ENCODE results near the genes GLRB and RXFP1.

GRCh38 chr4:156999019-156999701 lies 27.6 kb upstream of the PDGFC start:
- PRO-cap, 3 experiments, result peak in 1 of 3 experiments; most common plus-strand start chr4:156999407 (in 1)
- RRBS, result no CpG with 5 or more reads among the region's 4 CpGs

DNA sequence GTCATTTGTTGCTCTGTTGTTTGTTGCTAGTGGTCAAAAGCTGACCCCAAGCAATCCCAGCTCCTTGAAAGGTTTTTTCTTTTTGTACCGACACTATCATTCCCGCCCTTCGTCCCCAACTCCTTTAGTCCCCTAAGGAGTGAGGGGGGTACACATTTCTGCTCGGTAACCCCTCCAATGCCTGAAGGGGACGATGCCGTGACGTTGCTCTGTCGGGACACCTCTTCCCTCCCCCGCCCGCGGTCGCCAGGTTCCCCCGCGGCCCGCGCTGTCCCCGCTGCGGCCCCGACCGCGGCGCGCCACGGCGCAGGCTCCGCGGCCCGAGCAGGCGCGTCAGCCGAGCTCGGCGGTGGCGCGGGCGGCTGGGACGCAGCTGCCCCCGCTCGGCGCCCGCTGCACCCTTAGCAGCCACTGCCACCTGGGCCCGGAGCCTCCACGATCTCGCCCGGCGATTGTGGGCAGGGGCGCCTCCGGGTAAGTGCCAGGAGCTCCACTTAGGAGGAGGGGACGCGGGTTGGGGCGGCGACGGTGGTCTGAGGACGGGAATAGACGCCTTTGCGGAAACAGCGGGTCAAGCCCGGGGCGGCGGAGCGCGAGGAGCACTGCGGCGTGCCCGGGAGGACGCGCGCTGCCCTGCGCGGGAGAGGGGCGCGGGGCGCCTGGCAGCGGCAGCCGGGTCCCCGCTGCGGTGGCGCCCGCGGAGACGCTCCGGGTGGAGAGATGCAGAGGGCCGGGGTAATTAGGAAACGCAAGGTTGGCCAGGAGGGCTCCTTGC lies at the start of gene GLRB:
GLRB (plus strand) TSS at position 327 of the 775 bp plus-strand sequence.
- PRO-cap, 3 experiments, result peak in 3 of 3 experiments; most common plus-strand start position 340 of the sequence (in 3); most common minus-strand start position 225 of the sequence (in 1)
- RRBS, result 2% methylated on average over 29 of the region's 84 CpGs

- PRO-cap, 3 experiments, result peak in 1 of 3 experiments; most common plus-strand start chr4:157222478 (in 1)
- RRBS, result 4% methylated on average over 11 of the region's 29 CpGs
These were observed 1.9 kb downstream of the GRIA2 start for GRCh38 chr4:157222399-157222822.

GRCh38 chr4:158089921-158090373 lies 82.9 kb downstream of the GASK1B start:
- PRO-cap, 3 experiments, result no peak in any of the 3 experiments
- RRBS, result no CpG with 5 or more reads among the region's 20 CpGs

- PRO-cap, 3 experiments, result no peak in any of the 3 experiments
- RRBS, result no CpG with 5 or more reads among the region's 5 CpGs
These were observed 2.8 kb downstream of the GASK1B start for GRCh38 chr4:158170063-158170389.

DNA sequence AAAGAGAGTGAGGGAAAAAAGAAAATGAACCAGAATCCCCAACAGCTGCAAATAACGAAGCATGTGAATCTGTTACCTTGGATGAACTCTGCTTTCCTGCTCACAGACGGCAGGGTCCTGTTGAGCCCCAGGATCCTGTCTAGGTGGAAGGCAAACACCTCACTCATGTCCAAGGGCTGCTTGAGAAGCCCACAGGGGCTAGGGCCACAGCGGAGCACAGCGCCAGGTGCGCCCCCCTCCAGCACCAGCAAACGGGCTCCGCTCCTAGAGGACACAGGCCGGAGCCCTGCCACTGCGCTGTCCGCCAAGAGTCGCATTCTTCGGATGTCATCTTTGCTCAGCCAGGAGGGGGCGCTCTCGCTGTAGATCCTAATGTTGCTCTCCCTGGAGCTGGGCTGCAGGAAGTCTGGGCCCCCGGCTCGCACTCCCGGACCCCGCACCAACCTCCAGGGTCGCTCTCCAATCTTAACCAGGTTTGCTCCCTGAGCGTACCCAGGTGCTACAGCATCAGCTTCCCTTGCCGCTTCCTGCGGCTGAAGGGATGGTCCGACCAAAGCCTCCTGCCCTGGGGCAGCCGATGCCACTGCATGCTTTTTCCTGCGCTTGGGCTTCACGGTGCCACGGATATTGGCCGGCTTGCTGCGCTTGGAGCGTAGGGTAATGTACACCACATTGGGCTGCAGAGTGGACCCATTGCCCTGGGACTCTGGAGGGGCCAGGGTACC lies 2.3 kb downstream of the GASK1B start:
- PRO-cap, 3 experiments, result peak in 2 of 3 experiments; most common plus-strand start position 517 of the sequence (in 1); most common minus-strand start position 319 of the sequence (in 2)
- RRBS, result no CpG with 5 or more reads among the region's 30 CpGs

DNA sequence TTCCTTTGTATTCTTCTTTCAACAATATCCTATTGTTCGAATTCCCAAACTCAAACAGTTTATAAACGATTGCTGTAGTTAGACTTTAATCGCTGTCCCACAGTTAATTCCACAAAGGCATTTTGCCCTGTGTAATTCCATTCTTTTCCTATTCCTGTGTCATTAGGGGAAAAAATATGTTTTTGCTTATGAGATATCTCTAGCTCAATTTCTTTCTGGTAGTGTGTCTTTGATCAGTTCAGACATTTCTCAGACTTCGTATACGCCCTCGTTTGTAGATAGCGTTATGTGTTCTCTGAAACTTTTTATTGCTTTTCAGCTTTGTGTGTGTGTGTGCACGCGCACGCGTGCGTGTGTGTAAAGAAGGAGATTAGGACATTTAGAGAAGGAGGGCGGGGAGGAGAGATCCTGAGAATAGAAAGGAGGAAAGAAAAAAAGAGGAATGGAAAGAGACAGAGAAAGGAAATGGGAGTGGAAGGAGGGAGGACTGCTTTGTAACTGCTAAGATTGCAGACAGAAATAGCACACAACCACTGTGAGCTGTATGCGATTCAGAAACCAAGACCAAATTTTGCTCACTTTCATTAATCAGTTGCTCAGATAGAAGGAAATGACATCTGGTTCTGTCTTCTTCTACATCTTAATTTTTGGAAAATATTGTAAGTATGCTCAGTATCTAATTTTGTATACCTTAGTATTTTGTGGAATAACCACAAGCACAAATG lies at the start of gene RXFP1:
RXFP1 (plus strand) TSS at position 516 of the 725 bp plus-strand sequence.
- PRO-cap, 3 experiments, result no peak in any of the 3 experiments
- RRBS, result no CpG with 5 or more reads among the region's 14 CpGs

- PRO-cap, 3 experiments, result no peak in any of the 3 experiments
- RRBS, result no CpG with 5 or more reads among the region's 5 CpGs
These were observed 10.6 kb downstream of the FNIP2 start for GRCh38 chr4:158779462-158779872.

GRCh38 chr4:158792347-158792975 lies 23.6 kb downstream of the FNIP2 start:
- PRO-cap, 3 experiments, result no peak in any of the 3 experiments
- RRBS, result no CpG with 5 or more reads among the region's 5 CpGs

DNA sequence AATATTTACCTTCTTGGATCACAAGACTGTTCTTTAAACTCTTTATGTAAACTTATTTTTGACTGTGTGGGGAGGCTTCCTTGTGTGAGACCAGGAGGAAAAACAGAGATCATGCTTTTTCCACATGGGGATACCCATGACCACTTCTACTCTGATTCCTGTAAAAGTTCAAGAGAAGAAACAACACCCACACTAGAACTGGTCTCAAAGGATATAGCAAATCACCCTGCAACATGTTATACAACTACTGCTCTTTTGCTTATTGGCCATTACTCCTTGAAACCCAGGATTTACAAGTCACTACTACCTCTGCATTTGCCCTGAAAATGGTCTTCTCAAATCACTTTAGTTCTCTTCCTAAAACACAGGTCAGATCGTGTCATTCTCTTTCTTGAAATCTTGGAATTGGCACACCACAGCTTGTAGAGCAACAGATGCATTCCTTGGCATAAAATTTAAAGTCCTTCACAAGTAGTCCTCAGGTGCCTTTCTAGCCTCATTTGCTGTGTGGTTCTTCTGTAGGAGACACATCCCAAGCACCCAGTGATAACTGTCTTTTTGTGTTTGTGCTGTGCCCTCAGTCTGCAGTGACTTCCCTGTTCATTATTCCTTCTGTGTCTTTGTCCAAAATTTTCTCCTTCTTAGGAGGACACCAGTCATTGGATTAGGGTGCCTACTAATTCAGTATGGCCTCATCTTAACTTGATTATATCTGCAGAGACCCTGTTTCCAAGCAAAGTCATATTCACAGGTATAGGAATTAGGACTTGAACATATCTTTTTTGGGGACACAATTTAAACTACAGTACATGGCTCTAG lies 51.5 kb downstream of the FNIP2 start:
- PRO-cap, 3 experiments, result no peak in any of the 3 experiments
- RRBS, result no CpG with 5 or more reads among the region's 1 CpG

- PRO-cap, 3 experiments, result no peak in any of the 3 experiments
- RRBS, result no CpG with 5 or more reads among the region's 1 CpG
These were observed 6.7 kb downstream of the RAPGEF2 start for GRCh38 chr4:159109485-159110069.

DNA sequence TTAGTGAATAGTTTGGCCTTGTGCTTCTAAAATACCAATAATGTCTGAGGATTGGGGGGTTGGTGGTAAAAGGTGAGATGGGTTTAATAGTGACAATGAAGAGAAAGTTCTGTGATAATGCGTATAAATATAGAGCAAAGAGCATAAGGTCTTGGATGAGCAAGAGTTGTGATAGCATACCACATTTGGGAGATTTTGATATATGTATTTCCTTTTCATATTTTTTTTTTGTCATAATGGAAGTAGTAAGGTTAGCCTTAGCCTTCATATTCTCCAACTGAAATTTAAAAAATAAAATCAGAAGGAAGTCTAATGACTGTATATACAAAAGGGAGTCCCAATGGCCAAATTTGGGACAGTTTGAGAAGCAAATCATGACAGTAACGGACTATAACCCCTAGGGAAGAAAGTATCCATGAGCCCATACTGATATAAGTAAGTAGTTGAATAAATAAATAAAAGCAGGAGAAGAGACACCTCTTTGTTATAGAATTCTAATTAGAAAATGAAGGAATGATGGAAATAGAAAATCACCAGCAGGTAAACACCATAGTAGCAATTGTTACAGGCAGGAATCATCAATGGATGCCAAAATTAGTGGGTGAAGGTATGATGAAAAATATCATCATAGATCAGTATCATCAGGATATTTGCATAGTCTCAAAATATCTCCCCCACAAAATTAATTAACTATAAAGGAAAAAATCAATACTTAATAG lies 9.4 kb downstream of the RAPGEF2 start:
- PRO-cap, 3 experiments, result no peak in any of the 3 experiments
- RRBS, result no CpG with 5 or more reads among the region's 2 CpGs

- PRO-cap, 3 experiments, result no peak in any of the 3 experiments
- RRBS, result no CpG with 5 or more reads among the region's 5 CpGs
These were observed 47.7 kb downstream of the RAPGEF2 start for GRCh38 chr4:159150633-159150984.

DNA sequence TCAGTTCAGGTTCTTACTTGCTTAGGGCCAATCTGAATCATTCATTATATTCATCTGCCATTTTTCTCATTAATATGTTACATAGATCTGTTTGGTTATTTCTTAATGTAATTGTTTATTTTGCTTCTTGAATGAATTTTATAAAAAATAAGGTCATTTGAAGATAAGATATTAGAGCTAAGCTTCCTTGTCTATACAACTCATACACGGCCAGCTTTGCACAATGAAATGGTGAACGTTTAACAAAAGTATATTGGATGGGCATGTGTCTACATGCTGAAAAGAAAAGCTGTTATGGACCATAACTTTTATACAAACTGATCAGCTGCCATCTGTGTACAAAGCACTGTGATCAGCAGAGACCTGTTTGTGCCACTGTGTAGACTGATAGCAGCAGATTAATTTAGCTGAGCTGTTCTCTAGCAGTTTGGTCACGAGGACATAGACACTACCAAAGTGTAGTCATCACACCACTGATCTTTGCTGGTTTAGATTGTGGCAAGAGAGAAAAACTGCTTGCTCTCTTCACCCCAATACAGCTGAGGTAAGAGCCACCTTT lies 124.4 kb downstream of the RAPGEF2 start:
- PRO-cap, 3 experiments, result no peak in any of the 3 experiments
- RRBS, result no CpG with 5 or more reads among the region's 3 CpGs

DNA sequence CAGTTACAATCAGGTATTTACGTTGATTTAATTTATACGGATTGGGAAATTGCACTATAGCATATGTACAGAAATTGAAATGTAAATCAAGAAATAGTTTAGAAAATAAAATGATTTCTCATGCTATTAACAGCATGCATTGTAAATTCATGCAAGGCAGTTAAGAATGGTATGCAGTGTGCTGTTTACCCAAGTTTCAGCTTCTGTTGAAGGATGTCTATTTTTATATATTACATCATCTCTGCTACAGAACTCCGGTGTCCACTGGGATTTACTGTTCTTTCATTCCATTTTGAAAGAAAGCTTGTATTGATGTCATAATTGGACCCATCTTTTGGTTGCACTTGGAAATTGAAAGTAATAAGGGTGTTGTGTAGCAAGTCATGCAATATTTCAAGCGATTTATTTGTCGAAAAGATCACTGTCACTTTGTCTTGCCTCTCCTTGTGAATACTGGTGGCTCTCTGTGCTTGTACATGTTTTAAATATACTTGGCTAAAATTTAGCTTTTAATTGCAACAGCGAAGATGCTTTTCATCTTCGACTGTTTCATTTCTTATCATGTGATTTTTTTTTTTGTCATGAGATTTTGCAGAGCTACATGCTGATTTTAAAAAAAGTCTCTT lies 145.9 kb downstream of the RAPGEF2 start:
- PRO-cap, 3 experiments, result no peak in any of the 3 experiments
- RRBS, result no CpG with 5 or more reads among the region's 7 CpGs

DNA sequence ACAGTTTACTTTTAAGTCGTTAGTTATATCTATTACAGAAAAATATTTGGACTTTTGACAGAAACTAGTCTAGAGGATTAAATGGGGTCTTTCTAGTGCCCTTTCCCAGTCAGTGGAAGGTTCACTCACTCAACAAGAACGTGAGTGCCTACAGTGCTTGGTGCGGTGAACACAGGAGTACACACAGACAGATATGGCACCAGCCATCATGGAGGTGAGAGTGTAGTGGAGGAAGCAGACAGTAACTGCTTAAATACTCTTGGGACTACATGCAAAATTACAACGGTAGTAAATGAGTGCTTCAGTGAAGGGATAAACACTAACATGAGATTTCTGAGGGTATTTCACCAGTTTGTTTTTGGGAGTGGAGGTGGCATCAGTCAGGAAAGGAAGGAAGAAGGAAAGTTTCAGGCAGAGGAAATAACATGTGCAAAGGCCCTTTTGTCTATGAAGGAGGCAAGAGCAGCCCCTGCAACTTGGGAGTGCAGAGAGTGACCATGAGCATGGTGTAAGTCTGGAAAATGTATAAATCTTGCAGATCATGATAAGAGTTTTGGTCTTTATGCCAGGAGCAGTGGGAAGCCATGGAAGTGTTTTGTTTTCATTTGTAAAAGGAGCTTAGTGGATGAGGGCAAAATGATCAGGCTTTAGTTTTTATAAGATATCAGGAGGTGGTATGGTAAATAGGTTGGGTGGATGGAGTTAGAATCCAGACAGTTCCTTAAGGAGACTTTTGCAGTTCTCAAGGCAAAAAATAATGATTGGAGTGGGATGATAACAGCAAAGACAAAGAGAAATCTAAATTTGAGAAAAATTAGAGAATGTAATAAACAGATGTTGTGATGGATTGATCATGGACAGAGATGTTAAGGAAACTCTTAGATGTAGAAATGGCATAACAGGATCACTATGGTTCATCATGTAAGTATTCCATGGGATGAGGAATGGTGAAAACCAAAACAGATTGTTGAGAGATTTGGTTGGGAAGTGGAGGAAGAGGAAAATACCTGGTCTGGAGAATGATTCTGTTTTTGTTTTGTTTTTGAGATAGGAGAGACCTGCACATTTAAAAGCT lies 162.5 kb downstream of the RAPGEF2 start:
- PRO-cap, 3 experiments, result no peak in any of the 3 experiments
- RRBS, result no CpG with 5 or more reads among the region's 4 CpGs

DNA sequence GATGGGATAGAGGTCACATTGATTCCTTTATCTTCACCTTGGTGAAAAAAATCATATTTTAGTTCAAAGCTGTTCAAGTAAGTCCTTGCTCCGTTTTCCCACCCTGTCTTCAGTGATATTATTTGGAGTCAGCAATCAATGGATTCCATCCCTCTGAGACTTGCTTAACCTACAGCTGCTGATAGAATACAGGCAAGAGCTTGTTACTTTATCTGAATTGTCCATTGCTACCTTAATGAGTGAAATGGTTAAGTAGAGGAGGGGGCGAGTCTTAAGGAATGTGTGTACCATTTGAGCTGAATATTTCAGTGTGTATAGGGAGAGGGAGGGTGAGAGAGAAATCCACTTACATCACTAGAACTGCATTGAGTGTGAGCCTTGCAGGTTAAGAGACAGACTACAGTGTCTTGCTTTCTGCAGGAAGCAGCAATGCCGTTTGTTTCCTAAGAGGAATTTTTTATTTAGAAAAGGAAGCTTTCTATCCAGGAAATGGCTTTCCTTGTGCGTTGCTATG lies 163.9 kb downstream of the RAPGEF2 start:
- PRO-cap, 3 experiments, result no peak in any of the 3 experiments
- RRBS, result no CpG with 5 or more reads among the region's 4 CpGs

- PRO-cap, 3 experiments, result no peak in any of the 3 experiments
- RRBS, result no CpG with 5 or more reads among the region's 8 CpGs
These were observed 212.5 kb downstream of the RAPGEF2 start for GRCh38 chr4:159315273-159315794.

DNA sequence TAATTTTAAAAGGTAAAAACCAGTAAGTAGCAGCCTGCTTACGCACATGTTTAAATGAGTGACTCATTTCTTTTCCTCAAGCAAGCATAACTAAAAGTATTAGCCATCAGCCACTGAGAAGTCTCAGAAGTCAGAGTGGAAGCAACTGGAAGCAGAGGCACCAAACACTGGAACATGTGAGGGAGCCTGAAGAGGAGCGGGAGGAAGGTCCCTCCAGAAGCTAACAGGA lies 257.7 kb downstream of the RAPGEF2 start:
- PRO-cap, 3 experiments, result no peak in any of the 3 experiments
- RRBS, result no CpG with 5 or more reads among the region's 2 CpGs

GRCh38 chr4:163114261-163114593 lies 52.5 kb downstream of the NAF1 start:
- PRO-cap, 3 experiments, result no peak in any of the 3 experiments
- RRBS, result no CpG with 5 or more reads among the region's 3 CpGs